Measurements from ENCODE around the gene UBE2L3.

- PRO-cap: no peak
Measured at GRCh38 chr22:20408124-20408580, 14.2 kb downstream of the ZNF74 start.

GRCh38 chr22:20430510-20431710, 6.7 kb downstream of the SCARF2 start:
- PRO-cap: no peak

- PRO-cap: no peak
Measured at GRCh38 chr22:20464125-20464663, 26.6 kb upstream of the SCARF2 start.

DNA sequence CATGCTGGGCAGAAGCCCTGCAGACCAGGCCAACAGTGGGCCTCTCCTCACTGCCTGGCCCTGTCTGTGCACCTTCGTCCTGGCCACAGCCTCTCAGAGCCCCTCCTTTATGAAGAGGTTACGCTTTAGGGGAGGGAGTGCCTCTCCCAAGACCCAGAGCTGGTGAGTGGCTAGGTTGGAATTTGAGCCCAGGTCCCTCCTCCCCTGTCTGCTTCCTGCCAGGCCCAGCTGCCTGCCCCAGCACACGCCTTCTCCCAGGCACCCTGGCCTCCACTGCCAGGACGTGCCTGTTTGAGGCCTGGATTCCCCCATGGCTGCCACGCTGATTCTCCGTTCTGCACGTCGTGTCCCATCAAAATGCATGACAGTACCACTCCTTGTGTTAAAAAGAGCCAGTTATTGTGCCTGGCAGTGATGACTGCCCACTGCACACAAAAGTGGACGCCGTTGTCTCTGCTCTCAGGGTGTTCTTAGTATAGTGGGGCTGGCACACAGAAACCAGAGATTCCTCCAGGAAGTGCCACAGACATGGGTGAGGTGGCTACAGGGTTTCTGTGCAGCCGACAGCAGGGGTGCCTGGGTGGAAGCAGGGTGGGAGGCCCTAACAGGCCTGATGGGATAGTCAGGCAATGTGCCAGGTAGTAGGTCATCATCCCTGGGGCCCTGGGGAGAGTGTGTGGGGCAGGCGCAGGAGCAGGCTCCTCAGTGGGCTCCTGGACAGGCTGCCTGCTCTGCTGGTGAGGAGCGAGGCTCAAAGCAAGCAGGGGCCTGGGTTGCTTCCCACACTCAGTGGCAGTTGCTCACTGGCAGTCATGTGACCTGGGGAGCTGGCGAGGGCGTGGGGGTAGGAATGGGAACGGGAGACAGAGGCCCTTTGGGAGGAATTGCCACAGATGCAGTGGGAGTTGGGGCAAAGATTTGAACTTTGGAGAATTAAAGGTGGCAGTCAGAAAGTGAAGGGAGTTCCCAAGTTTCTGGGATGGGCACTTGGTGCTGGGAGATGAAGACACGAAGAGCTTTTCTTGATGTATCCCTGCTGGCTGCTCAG, 24.2 kb downstream of the MED15 start:
- PRO-cap: no peak

DNA sequence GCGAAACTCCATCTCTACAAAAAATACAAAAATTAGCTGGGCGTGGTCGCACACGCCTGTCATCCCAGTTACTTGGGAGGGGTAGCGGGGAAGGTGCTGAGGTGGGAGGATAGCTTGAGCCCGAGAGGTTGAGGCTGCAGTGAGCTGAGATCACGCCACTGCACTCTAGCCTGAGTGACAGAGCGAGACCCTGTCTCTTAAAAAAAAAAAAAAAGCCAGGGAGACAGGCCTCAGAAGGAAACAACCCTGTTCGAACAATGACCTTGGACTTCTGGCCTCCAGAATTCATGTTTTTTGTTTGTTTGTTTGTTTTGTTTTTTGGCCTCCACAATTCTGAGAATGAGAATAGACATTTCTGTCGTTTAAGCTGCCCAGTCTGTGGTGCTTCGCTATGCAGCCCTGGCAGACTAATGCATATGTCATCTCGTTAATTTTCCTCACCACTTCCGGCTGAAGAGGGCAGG, 48.2 kb upstream of the SERPIND1 start:
- PRO-cap: no peak

DNA sequence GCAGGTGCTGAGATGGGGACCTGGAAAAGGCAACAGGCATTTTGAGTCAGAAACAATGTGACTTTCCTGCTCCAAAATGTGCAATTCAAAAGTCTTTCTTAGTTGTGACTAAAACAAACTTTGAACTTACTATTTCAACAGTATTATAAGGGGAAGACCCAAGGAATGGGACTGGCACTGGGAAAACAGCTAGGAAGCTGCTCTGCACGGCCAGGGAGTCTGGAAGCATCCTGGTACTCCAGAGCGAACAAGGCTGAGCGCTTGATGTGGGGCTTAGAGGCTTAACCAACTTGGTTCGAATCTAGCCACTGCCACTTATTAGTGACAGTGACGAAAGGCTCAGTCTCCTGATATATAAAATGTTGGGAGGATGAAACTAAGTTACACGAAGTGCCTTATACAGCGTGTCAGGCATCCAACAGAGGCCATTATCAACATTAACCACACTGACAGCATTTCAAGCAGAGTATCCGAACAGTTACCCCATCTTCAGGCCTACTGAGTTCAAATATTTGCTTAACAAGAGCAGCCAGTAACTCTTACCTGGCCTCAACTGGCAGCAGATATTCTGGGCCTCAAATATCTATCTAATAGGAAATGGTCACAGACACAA, 2.6 kb downstream of the SERPIND1 start:
- PRO-cap: no peak

GRCh38 chr22:20778998-20780193, 5.5 kb downstream of the SERPIND1 start:
- PRO-cap: no peak

DNA sequence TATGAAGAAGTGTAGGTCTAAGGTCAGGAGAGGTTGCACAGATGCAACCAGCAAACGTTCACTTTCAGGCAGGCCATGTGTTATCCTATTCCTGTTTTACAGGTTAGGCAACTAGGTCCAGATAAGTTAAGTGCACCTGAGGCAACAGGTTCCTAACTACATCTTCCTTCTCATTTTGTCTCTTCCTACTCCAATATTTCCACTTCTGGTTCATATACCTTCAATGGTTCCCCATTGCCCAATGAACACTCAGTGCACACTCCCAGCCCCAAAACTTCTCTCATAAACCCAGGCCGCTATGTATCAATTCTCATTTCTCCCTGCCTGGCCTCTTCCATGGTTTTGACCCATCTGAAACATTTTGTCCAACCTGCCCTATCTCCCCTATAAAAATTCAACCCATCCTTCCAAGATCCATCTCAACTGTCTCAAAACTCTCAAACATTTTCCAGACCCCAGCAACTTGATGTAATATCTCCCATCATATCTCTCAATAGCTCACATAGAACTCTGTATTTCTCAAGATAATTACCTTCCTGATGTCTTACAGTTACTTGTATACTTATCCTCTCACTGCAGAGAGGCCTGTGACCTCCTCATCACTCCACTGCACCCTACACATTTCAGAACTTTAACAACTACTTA, 14.9 kb downstream of the PI4KA start:
- PRO-cap: no peak

DNA sequence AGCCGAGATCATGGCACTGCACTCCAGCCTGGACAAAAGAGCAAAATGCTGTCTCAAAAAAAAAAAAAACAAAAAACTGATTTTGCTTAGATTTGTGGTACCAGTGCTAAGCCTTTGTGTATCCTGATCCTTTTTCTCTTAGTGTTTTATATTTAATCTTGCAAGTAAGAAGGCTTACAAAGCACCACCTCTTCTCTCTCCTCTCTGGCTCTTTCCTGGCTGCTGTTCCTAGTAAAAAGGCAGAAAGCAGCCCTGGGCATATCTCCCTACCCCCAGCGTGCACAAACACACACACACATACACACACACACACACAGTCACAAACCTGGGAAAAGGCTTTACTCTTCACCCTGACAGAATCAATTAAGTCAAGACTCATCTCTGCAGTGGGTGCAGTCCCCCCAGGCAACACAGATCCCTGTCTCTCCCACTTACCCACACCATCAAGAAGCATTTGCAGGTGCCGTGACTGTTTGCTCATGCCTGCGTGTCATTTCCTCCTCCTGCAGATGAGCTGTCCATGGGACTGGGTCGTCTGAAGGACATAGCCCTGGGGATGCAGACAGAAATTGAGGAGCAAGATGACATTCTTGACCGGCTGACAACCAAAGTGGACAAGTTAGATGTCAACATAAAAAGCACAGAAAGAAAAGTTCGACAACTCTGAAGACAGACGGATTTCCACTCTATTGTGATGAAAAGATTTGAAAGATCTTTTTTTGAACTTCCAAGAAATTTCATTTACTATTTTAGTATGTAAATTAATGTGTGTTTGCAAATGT, 28.6 kb downstream of the SNAP29 start:
- PRO-cap: no peak

DNA sequence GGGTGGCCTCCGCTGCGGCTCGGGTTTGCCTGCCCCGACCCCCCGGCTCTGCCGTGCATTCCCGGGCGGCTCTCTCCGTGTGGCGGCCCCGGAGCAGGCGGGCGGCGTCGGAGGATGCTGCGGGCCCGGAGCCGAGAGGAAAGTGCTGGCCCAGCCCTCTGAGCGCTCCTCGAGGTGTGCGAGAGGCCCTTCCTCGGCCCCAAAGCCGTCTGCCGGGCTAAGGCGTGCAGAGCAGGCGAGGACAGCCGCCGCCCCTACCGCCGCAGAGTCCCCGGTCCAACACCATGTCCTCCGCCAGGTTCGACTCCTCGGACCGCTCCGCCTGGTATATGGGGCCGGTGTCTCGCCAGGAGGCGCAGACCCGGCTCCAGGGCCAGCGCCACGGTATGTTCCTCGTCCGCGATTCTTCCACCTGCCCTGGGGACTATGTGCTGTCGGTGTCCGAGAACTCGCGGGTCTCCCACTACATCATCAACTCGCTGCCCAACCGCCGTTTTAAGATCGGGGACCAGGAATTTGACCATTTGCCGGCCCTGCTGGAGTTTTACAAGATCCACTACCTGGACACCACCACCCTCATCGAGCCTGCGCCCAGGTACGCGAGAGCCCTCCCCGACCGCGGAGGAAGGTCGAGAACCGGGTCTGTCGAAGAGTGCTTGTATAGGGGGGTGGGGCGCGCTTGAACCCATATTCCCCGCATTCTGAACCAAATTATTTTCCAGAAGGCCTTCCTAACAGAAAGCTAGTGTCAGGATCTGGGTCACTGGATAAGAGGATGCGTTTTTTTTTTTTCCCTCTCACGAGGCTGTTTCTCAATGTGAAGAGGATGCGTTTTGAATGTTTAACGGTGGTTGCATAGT, 674 bp downstream of the CRKL start:
- PRO-cap: bidirectional peak, plus-strand start at position 358 of the sequence, minus-strand start at position 211 of the sequence

GRCh38 chr22:20938015-20939015, 21.1 kb downstream of the CRKL start:
- PRO-cap: no peak

- PRO-cap: no peak
Measured at GRCh38 chr22:20943449-20944015, 23.5 kb upstream of the AIFM3 start.

GRCh38 chr22:20946152-20946974, 20.7 kb upstream of the AIFM3 start:
- PRO-cap: no peak

- PRO-cap: no peak
Measured at GRCh38 chr22:20995869-20997110, 5.6 kb downstream of the THAP7 start.

- PRO-cap: no peak
Measured at GRCh38 chr22:21417891-21418327, 738 bp downstream of the HIC2 start.

DNA sequence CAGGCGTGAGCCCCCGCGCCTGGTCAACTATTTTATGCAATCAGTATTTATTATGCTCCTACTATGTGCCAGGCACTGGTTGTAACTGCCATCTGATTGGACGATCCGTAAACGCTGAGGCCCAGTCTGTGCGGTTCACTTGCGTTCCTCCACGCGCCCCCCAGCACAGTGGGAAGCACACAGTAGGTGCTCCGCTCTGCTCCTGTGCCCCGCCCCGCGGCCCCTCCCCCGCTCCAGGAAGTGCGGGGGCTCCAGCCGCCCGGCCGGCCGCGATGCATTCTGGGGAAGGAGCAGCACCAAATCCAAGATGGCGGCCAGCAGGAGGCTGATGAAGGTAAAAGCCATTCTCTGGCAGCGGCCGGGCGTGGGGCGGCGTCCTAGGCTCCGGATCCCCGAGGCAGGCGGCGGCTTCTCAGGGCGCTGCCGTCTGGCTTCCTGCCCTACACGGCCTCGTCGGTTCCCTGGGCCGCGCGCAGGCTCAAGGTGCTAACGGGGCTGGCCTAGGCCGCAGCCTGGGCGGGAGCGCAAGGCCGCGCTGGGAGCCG, at the start of gene UBE2L3:
UBE2L3 (plus strand) TSS at position 277 of the 545 bp plus-strand sequence.
- PRO-cap: bidirectional peak, plus-strand start at position 277 of the sequence, minus-strand start at position 216 of the sequence

DNA sequence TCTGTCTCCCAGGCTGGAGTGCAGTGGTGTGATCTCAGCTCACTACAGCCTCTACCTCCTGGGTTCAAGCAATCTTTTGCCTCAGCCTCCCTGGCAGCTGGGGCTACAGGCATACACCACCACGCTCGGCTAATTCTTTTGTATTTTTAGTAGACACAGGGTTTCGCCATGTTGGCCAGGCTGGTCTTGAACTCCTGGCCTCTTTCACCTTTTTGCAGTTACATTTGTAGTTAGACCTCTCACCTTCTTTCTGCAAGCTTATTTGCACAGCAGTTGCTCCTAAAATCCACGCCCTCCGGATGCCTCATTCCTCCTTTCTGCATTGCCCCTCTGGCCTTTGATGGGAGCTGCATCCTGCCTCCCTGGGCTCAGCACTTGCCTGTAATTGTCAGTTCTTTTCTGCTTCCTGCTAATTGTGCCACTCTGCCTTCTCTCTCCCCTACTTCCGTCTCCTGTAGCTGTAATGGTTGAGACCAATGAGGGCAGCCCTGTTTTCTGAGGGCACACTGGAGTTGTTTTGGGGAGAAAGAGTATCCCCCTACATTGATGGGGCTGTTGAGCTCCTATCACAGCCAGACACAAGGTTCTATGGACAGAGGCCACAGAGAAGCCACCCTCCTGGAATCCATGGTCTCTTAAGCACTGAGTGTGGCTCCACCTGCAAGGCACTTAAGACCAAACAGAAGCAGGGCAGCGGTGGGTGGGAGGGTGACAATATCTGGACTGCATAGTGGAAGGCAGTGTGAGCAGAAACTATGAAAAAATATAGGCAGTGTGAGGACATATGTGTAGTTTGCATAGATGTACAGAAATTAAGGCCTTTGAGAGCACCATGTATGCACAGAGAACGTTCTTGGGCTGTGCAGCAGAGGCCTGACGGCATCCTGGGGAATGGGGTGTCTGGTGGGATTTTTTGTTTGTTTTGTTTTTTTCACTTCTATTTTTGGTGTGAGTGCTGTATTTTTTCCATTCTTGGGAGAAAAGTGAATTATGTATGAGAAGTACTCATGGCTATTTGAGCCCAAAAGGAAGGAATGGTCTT, 30.6 kb downstream of the YDJC start:
- PRO-cap: no peak

GRCh38 chr22:21641211-21641912, 740 bp upstream of the SDF2L1 start:
- PRO-cap: no peak

DNA sequence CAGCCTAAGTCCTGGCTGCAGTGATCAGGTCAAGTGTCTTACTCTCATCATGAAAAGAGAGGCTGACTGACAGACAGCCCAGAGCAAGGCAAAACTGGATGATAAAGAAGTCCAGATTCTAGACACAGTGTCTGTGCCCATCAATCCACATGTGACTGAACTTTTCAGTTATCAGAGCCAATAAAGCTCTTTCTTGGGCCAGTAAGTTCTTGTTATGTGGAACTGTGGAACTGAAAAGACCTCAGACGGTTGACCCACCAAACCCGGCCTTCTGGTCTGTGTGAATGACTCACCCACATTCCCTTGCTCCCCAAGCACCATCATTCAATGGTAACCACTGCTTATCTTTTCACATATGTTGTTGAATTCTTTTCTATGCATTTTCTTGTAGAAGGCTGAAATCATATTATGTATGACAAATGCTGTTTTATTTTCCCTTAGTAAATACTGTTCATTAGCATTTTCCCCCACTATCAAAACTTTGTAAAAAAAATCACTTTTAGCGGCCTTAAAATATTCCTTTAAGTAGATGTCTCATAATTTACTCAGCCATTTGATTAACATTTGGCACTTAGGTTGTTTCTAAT, 43.4 kb upstream of the YPEL1 start:
- PRO-cap: no peak

GRCh38 chr22:21779463-21780602, 44.2 kb upstream of the YPEL1 start:
- PRO-cap: no peak

Measured in jejunum (tissue), 1 donor.